Fibroblast of villous mesenchyme (primary cell): ENCODE data around the gene CCDC141.

GRCh38 chr2:177225914-177226344 lies 13.3 kb downstream of the HNRNPA3 start:
- CAGE, long polyA plus RNA = no peak

DNA sequence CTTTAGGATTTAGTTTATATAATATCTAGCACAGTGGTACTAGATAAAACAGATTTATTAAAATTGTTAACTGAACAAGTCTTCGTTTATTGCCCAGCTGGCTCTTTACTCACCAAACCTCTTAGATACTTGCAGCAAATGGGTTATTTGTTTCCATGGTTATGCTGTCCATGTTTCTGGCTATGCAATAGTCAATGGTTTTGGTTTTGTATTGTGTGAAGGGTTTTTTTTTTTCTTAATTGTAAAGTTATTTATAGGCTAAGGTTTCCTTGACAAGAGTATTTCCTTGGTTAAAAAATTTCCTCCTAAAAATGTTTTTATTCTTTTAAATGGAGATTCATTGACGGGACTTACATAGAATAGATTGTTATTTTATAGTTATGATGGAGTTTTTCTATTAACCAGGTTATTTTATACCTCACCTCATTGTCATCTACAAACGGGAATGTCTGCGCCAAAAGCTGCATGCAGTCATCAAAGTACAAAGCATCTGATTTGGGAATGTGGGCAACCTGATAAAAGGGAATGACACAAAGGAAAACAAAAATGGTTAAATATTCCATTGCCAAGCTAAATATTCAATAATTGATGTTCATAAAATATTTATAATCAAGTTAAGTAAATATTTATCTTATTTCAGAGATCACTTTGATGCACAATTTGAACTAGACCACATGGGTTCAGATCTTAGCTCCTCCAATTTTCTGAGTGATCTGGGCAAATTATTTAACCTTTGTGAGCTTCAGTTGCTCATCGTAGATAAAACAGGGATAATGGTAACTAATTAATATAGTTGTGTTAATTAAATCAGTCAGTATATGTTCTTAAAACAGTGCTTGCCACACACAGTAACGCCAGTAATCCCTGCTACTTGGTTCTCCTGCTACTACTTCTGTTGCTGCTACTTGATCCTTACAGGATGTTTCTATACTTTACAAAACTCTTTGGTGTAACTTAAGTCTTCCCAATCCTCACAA lies 20.5 kb downstream of the HNRNPA3 start:
- CAGE, long polyA plus RNA = no peak

DNA sequence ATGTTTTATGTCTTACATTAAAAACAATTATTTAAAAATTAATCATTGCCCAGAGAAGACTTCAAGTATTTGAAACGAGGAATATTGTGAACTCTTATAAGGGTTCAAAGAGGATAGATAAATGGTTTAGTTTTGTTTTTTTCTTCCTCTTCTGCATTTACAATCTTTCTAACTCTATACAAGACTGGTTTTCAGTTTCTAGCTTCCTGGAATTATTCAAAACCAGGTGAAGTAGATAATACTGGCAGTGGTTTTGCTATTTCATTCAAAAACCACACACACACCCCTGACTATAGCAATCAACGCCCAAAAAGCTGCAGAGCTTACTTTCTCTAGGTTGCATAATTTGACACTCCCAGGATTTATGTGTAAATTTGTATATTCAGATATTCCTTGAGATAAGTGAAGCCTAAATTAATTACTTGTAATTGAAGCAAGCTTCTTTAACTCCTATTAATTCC lies 1.3 kb upstream of the NFE2L2 start:
- CAGE, long polyA plus RNA = no peak

- CAGE, long polyA plus RNA = no peak
Measured at GRCh38 chr2:177372491-177373454, 19.8 kb upstream of the AGPS start.

GRCh38 chr2:177537852-177538618 lies 14.6 kb downstream of the TTC30B start:
- CAGE, long polyA plus RNA = no peak

GRCh38 chr2:177538619-177539355 lies 13.8 kb downstream of the TTC30B start:
- CAGE, long polyA plus RNA = no peak

GRCh38 chr2:177915125-177915480 lies 157.5 kb downstream of the PDE11A start:
- CAGE, long polyA plus RNA = no peak

GRCh38 chr2:178522791-178524282 lies 43.1 kb downstream of the PLEKHA3 start:
- CAGE, long polyA plus RNA = no peak

GRCh38 chr2:178563059-178563786 lies 83.0 kb downstream of the PLEKHA3 start:
- CAGE, long polyA plus RNA = no peak

GRCh38 chr2:178670665-178671107 lies 136.5 kb downstream of the TTN start:
- CAGE, long polyA plus RNA = no peak

DNA sequence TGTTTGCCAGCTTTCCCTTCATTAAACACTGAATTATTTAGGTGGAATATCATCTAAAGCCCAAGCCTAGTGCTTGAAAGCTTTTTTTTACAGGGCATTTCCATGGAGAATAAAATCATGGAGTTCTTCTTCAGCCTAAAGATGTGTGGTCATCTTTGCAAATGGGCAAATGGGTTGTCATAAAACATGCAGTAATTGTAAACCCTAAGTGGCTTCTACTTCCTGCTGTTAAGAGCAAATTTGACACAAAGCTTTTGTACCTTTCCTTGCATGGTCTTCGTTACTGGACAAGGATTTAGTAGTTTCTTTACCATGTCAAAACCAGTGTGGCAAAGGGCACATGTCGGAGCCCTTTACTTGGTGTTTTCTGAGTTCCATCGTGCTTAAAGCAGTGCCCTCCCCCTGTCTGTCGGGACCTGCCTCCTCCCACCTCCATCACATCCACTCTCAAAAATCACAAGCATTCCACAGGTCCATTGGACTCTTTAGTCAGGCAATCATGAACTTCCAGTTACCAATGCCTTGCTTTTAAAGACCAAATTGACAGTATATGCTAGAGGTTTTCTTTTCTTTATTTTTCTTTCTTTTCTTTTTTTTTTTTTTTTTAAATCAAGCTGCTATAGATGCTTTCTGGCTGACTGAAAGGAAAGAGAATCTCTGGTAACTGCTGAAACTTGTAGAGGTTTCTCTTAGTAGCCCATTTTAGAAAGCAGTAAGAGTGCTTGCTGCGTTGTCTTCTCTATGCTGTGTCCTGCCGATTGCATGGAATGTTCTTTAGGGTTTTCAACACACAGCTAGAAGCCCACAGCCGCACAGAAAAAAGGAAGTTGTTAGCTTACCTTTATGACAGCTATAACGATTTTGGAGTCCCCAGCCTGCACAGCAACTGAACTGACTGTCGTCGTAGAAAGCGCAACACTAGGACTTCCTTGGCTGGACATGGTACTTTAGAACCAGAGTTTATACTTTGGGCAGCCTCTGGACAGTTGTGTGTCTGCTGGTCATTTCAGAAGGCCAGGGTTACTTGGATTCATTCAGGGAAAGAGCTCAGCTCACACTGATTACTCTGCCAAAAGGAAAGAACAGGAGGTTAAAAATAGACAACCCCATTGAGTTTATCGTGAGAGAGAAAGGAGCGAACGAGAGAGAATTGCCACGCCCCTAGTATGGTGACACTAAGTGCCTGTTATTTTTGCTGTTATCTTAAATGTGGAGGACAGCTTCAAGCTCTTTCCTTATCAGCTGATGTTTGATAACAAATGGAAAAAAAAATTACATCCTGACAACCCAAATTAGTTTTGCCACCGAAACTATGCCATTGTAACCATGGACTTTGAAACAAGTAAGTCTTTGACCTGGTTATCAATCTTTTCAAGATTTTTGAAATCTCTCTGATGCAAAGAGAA lies at the start of gene CCDC141:
CCDC141 (minus strand) TSS at position 1,137 of the 1,406 bp plus-strand sequence.
- CAGE, long polyA plus RNA = no peak

GRCh38 chr2:179263356-179264467 lies 920 bp downstream of the SESTD1 start:
- CAGE, long polyA plus RNA = no peak

DNA sequence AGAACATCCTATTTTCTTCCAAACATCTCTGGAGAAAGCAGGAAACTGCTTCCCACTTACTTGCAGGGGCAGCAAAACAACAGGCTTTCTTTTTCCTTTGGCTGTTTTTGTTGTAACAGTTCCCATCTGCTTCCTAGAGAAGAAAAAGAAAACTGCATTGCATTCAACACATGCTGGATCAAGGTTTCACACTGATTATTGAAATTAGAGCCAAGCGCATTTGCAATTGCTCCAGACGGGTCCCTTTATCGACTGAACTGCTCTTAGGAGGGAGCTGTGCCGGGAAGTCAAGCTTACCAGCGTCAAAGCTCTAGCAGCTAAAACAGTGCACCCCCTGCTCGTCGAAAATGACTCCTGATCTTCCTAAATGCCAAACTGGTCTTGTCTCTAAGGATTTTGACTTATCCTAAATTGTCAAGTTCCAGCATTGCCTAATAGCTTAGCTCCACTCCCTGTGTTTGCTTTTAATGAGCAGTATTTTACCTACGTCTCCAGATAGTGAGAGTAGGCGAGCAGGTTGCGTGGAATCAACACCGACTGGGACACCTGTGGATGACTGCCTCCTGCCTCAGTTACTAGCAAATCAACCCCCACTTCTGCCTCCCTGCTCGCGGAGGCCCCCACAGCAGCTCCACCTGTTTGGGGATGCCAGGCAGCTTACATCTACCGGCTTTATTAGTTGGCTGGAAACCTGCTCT lies 164.1 kb upstream of the SESTD1 start:
- CAGE, long polyA plus RNA = no peak

DNA sequence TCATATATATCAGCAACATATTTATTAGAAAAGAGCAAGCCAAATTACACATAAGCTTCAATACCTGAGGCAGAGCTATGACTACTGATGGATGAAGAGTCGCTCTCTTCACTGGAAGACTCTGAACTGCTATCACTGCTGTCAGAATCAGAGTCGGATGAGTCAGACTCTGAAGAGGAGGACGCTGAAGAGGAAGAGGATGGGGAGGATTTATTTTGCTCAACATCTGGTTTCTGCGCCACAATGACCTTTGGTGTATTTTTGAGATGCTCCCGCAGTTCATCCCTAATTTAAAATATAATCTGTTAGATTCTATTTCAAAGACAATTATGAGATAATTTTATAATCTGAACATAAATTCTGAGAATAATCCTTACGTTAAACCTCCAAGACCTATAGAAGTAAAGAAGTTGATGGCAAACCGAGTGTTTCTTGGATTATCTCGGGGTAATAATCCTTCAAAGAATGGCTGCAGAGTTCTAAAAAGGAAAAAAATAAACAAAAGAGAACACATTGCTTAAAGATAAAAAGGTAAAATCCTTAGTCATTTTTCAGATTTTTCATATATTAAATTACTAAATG lies 56.6 kb downstream of the CWC22 start:
- CAGE, long polyA plus RNA = no peak

- CAGE, long polyA plus RNA = no peak
Measured at GRCh38 chr2:180056620-180057300, 49.7 kb upstream of the CWC22 start.

- CAGE, long polyA plus RNA = no peak
Measured at GRCh38 chr2:180722998-180723197, 257.5 kb upstream of the UBE2E3 start.

DNA sequence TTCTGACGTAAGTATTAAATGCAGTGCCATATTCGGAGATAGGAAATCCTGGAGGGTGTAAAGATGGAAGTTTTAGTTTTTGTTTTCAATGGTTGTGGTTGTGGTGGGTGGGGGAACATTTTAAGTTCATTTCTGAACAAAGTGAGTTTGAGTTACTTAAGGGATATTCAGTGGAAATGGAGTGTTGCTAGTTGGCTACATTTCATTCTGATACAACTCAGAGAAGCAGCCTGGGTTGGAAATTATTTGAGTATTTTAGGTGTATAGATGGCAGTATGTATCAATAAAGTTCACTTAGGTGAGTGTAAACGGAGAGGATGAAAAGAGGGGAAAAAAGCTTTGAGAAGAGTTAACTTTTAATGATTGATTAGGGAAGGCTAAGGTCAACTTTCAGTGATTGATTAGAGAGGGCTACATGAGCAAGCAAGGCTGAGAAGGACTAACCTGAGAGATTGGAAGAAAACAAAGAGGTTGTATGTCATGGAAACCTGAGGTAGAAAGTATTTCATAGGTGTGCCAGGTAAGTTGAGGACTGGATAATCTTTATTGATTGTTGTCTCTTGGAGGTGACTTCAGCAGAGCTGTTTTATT lies 33.8 kb downstream of the UBE2E3 start:
- CAGE, long polyA plus RNA = no peak

DNA sequence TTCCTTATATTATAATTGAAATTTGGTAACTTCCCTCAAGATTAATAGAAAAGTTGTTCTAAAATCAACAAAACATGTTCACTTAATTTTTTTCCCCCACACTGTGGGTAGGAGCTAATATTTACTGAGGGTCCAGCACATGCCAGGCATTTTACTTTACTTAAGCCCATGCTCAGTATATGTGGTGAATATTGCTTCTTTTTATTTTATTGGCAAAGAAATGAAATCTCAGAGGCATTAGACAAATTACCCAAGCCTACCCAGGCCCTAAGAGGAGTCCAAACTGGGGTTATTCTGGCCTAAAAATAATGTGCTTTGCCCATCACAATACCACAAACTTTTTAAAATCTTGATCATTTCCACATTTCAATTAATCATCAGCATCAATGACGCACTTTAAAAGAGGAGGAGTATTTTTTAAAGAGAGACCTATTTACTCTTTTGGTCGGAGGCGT lies 152.2 kb upstream of the ITGA4 start:
- CAGE, long polyA plus RNA = no peak

- CAGE, long polyA plus RNA = no peak
Measured at GRCh38 chr2:181309204-181309484, 148.0 kb upstream of the ITGA4 start.

DNA sequence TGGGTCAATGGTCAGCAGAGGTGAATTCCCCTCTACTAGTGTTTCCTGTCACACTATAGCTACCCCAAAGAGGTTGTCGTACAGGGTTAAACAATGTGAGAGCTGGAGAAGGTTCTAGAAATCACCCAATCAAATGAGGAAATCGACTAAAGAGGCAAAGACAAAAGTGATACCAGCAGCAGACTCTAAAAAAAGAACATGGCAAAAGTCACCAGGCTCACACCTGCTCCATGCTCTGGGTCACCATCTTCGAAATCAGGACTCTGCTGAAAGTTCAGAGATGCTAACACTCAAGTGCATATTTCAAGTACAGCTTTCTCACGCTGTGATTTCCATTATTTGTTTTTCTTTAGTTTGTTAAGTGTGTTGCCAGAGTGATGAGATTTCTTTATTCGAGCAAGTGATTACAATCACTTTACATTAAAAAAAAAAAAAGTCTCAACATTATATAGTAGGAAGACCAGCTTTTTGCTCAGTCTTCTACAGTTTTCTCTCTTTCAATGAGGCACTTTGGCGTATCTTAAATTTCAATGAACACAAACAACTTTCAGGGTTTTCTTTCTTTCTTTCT lies 144.5 kb upstream of the ITGA4 start:
- CAGE, long polyA plus RNA = no peak